NT2/D1 (cell line): ENCODE data around the genes EFCAB11 and NRDE2.

DNA sequence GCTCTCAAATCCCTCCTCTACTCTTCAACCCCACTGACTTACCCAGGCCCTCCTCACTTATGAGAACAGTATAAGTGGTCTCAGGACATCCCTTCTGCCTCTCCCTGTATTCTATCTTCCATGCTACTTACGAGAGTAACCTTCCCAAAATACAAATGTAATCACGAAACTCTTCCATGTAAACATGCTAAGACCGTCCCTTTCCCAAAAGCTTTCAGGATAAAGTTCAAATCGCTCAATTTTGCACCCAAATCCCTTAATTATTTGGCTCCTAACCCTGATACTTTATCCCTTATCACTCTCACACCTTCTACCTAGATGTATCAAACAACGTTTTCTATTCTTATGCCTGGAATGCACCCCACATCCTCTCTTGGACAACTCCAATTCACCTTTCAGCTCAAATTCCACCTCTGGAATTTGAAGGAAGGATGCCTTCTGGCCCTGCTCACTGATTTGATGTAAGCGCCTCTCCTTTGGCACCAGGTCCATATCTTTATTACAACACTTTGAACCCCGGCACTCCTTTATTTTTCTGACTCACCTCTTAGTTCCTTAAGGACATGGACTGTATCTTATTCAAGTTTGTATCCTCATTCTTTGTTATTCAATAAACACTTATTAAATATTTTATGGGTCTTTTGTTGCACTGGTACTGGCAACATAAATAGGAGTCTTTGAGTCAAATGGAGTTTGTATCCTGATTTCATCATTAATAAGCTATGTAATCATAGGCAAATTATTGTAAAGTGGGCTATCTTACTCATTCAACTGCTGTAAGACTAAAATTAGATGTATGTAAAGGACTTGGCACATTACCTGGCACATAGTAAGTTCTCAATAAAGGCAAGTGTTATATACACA is 3.1 kb downstream of the GALC start:
- RRBS, 2 experiments, result no CpG with 5 or more reads among the region's 7 CpGs

GRCh38 chr14:88468862-88469314 is 83.4 kb downstream of the SPATA7 start:
- RRBS, 2 experiments, result no CpG with 5 or more reads among the region's 9 CpGs

- RRBS, 2 experiments, result 8 to 11% methylated on average over 18 to 32 of the region's 94 CpGs
Measured at GRCh38 chr14:89026813-89027824, 202.7 kb downstream of the TTC8 start.

DNA sequence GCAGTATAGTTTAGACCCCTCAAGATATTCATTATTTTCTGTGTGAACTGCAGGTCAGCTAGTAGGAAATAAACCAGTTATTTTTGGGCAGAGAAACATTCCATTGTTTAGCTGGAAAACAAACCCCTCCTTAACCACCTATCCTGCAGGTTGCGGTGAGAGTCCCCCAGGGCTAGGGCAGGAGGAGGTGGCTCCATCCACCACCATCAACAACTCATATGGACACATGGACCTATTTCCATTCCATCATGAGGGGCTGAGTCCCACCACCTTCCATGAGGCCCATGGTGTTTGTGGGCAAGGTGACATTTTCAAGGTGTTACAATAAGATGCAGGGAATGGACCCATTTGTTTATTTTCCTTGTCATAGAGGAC is 160.1 kb downstream of the FOXN3 start:
- RRBS, 2 experiments, result no CpG with 5 or more reads among the region's 1 CpG

GRCh38 chr14:89341198-89341908 is 75.7 kb downstream of the FOXN3 start:
- RRBS, 2 experiments, result no CpG with 5 or more reads among the region's 10 CpGs

DNA sequence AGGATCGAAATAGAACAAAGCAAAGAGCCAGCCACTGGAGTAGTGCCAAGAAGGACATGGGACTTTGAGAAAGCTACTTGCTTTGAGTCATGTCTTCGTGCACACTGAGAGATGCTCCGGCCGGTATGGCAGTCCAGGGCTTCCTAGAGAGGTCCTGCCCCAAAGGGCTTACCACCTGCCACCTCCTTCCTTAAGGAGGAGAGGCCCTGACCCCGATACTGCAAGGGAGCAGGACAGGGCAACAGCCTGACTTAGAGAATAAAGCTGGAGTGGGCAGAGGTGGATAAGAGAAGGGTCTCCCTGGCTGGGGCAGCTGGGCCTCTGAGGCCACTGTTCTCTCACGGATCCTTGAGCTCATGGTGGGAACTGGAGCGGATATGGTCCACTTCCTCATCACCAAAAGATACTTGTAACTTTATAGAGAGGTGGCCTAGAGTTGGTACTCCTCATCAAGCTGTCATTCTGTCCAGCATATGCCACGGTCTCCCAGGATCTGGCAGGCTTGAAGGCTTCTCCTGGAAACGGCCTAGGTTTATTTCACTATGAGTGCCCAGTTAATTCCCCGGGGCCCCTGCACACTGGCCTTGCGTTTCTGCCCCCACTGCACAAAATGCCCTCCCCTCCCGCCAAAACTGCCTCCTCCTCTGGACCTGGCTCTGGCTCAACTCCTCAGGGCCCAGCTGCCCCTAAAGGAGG is 57.3 kb downstream of the FOXN3 start:
- RRBS, 2 experiments, result no CpG with 5 or more reads among the region's 12 CpGs

- RRBS, 2 experiments, result no CpG with 5 or more reads among the region's 10 CpGs
Measured at GRCh38 chr14:89399624-89400226, 17.3 kb downstream of the FOXN3 start.

DNA sequence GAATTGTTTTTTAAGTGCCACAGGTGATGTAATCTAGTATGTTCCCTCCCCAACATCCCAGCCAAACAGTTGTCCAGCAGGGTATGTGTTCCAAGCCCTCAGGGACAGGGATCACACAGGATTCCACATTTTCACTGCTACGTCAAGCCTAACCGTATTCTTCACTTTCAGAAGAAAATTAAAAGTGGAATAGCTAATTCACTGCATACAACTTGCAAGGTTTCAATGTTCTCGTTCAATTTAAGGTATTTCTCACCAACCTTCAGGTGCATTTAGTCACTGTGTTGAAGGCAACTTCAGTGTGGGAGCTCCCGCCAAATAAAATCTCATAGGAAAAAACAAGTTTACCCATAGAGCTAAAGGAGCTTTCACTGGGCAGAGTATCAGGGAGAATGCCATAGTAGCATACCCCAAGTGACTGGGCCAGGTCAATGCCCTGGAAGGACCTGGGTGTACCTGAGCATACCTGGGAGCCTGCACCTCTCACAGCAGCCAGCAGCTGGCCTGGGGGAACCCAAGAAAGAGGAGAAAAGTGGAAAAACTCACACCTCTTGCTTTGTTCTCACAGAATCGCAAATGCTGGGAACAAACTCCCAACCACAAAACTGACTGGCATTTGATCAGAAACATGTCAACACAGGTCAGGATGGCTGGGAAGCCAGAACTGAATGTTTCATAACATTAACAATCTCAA is 8.3 kb downstream of the FOXN3 start:
- RRBS, 2 experiments, result no CpG with 5 or more reads among the region's 5 CpGs

GRCh38 chr14:89617142-89617377 is 200.0 kb upstream of the FOXN3 start:
- RRBS, 2 experiments, result no CpG with 5 or more reads among the region's 2 CpGs

DNA sequence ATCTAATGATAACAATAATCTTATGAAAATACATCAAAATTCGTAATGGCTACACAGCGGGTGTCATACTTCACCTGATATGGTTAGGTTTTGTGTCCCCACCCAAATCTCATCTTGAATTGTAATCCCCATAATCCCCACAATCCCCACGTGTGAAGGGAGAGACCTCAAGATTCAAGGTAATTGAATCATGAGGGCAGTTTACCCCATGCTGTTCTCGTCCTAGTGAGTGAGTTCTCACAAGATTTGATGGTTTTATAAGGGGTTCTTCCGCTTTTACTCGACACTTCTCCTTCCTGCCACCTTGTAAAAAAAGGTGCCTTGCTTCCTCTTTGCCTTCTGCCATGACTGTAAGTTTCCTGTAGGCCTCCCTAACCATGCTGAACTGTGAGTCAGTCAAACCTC is 209.4 kb upstream of the FOXN3 start:
- RRBS, 2 experiments, result no CpG with 5 or more reads among the region's 6 CpGs

DNA sequence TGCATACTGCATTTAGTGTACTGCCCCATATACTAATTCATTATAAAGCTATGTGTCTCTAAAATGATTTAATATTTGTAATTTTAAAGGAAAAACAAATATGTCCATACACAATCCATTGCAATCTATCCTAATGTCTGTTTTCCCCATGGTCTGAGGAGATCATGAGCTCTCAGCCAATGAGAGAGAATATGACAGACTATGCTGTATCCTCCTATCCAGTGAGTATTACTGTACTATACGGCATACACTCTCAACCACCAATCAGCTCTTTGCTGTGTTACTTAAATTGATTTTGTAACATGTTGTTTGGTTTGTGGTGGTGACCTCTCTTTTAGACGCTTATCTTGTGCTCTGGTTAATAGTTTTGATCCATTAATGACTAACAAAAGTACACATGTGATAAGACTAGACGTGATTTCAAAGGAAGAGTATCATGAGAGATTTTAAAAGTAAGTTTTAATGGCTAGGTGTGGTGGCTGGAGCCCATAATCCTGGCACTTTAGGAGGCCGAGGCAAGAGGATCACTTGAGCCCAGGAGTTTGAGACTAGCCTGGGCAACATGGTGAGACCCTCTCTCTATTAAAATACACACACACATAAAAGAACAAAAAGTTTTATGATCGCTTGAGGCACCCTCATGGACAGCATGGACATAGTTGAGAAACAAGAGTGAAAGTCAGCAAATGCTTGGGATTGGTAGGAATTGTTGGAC is 231.6 kb upstream of the FOXN3 start:
- RRBS, 2 experiments, result no CpG with 5 or more reads among the region's 5 CpGs

GRCh38 chr14:89773850-89774345 is 180.6 kb downstream of the EFCAB11 start:
- RRBS, 2 experiments, result no CpG with 5 or more reads among the region's 5 CpGs

GRCh38 chr14:89910692-89911227 is 43.8 kb downstream of the EFCAB11 start:
- RRBS, 2 experiments, result no CpG with 5 or more reads among the region's 6 CpGs

DNA sequence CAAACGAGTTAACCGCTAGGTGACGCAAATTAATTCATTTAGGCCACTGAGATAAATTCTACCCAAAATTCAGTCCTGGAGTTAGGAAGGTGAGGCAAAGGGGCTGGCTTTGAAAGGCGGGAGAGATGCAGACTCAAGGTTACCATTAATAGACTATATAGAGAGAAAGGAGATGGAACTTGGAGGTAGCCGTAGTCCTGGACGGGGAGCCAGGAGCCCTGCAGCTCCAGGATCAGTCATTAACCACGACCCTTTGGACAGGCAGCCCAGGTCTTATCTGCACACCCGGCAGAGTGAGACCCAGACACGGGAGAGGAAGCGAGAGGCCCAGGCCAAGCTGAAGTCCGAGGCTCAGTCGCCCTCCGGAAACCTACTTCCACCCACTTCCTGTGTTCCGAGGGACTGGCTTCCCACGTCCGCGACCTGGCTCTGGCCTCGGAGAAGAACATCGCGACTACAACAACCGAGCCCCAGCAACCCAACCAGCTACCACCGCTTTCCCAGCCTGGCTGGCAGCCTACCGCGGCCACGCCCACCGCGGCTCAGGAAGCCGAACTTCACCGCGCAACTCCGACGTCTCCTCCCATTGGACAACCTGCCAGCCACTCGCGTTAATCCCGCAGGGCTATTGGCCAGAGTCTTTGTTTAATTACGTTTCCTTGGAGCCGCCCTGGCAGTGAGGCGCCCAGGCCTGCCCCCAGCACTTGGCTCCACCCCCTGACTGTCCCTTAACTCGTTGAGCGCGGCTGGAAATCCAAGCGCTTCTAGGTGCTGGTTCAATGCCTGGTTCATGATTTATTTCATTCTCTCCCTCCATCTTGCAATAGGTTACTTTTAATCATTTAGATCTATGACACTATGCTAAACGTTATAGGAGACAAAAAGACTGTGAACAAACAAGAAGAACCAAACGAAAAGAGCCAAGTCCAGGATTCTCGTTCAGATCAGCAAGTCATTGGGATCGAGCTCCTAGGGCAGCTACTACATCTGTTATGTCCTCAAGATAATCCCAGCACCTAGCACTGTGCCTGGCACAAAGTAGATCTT is at the start of gene EFCAB11:
TSS of gene EFCAB11 (minus strand) at position 519 of the 1,047 bp plus-strand sequence.
- RRBS, 2 experiments, result under 1 to 2% methylated on average over 6 of the region's 46 CpGs

DNA sequence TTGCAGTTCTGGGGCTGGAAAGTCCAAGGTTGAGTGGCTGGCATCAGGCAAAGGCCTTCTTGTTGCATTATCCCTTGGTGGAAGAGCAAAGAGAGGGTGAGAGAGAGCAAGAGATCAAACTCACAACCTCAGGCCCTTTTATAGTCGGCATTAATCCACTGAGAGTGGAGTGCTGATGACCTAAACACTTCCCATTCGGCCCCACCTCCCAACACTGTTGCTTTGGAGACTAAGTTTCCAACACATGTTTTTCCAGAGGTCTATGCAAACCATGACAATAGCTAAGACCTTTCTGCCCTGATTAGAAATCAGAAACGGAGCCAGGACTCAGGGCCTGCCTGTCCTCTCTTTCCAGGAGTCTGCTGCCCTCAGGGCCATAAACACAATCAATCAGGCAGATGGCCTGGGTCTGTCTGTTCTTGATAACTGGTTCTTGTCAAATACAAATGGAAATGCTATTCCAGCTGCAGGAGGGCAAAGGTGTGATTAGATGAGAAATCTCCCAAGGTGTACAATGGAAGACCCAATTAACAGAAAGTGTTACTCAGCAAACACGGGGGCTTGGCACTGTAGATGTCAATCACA is 97.2 kb upstream of the PSMC1 start:
- RRBS, 2 experiments, result no CpG with 5 or more reads among the region's 4 CpGs

GRCh38 chr14:90331423-90332554 is at the start of gene NRDE2:
TSS of gene NRDE2 (minus strand) at chr14:90331941.
- RRBS, 2 experiments, result no CpG with 5 or more reads among the region's 51 CpGs

DNA sequence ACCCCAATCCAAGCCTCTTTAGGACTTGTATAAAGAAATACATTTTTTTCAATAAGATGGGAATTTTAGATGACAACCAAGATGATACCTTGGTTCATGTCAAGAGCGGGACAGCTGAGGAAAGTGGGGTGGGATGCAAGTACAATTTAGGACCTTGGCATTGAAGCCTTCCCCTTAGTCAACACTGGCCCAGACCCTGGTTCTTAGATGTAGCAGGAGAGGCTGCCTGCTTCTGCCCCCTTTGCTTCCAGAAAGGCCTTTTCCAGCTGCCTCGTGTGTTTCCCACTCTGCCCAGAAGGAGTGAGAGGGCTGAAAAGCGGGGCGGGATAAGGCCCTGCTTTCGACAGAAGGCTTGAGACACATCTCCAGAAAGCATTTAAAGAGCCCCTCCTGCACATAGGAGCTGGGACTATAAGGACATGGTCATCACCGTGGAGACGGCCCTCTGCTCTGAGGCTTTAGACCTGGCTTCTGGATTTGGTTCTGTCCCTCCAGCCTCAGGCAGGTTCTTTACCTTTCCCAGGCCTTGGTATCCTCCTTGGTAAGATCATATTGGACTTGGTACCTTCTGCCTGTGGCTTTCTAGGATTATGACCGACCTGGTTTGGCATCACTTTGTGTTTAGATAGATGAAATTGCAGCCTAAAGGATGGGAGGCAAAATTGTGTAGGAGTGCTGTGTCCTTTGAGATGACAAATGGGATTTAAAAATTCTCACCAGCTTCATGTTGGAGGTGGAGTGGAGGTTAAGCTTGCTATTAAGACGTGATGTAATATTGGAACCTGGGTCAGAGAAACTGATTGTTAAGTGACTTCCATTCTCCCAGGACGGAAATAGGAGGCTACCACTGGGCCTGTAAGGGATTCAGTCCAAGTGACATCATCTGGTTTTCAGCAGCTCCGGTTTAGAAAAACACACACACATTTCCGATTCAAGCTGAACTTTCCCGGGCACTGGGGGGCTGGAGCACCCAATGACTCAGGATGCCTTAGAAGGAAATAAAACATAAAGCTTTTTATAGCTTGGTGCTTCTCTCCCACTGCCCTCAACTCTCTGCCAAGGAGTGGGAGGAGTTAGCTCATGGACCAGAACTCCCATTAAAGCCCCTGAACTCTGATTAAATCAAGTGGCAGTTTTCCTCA is 12.1 kb downstream of the CALM1 start:
- RRBS, 2 experiments, result 77 to 89% methylated on average over 2 of the region's 13 CpGs

GRCh38 chr14:90439632-90440561 is 43.1 kb downstream of the CALM1 start:
- RRBS, 2 experiments, result no CpG with 5 or more reads among the region's 16 CpGs

GRCh38 chr14:90675302-90675805 is 140.9 kb downstream of the TTC7B start:
- RRBS, 2 experiments, result 95 to 96% methylated on average over 3 of the region's 7 CpGs

- RRBS, 2 experiments, result no CpG with 5 or more reads among the region's 6 CpGs
Measured at GRCh38 chr14:90696760-90697623, 119.2 kb downstream of the TTC7B start.